Liver (tissue), 9 donors: Measurements from ENCODE around the genes RHOXF2B and XPNPEP2.

DNA sequence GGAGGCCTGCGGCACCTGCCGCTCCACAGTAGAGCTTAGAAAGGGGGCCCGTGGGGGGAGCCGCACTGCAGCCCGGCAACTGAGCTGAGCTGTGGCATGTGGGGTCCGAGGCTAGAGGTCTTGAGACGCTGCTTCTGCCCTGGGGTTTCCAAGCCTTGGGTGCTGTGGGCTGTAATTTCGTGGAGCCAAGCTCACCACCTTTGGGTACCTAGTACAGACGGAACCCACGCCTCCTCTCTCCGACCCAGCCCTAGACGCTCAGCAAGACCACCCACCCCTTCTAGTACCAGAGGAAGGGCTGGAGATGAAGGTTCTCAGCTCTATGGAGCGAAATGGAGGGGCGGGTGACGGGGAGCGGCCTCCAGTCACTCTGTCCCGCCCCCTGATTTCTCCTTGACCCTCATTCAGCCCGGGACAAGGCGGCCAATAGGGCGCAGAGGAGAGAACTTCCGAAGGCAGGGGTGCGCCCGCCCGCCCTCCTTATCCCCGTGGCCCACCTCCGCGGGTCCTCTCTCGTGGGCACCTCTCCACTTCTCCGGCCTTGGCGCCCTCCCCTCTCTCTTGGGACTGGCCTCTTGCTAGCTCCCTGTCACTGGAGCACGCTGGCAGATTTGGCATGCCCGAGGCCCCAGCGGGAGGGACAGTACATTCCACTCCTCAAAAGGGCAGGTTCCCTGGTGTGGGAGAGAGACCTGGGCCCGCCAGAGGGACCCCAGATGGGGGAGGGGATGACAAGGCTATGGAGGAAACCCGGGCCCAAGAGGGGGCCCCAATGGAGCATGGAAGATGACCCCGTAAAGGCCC, 982 bp upstream of the SEPTIN6 start:
- PRO-cap, 5 experiments, result peak in 1 of 5 experiments; most common plus-strand start position 403 of the sequence (in 1); most common minus-strand start position 384 of the sequence (in 1)
- RAMPAGE, long total RNA, 2 experiments, result no peak in any of the 2 experiments
- RRBS, result 50% methylated on average over 5 of the region's 36 CpGs

GRCh38 chrX:119695402-119696071, 2.6 kb upstream of the SEPTIN6 start:
- PRO-cap, 5 experiments, result no peak in any of the 5 experiments
- RAMPAGE, long total RNA, 2 experiments, result no peak in any of the 2 experiments
- RRBS, result 66% methylated on average over 11 of the region's 24 CpGs

GRCh38 chrX:119758653-119759099, 288 bp downstream of the SOWAHD start:
- PRO-cap, 5 experiments, result no peak in any of the 5 experiments
- RAMPAGE, long total RNA, 2 experiments, result no peak in any of the 2 experiments
- RRBS, result 19% methylated on average over 27 of the region's 47 CpGs

DNA sequence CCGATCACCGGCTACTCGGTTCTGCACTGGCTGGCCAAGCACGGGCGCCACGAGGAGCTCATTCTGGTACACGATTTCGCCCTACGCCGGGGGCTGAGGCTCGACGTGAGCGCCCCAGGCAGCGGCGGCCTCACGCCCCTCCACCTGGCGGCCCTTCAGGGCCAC, 594 bp downstream of the SOWAHD start:
- PRO-cap, 5 experiments, result no peak in any of the 5 experiments
- RAMPAGE, long total RNA, 2 experiments, result no peak in any of the 2 experiments
- RRBS, result 51% methylated on average over 7 of the region's 17 CpGs

- PRO-cap, 5 experiments, result no peak in any of the 5 experiments
- RAMPAGE, long total RNA, 2 experiments, result no peak in any of the 2 experiments
Observed at GRCh38 chrX:119876351-119876807, 4.7 kb downstream of the NDUFA1 start.

GRCh38 chrX:120015354-120016157, 61.9 kb downstream of the RHOXF2B start:
- PRO-cap, 5 experiments, result no peak in any of the 5 experiments
- RAMPAGE, long total RNA, 2 experiments, result no peak in any of the 2 experiments
- RRBS, result 38% methylated on average over 14 of the region's 51 CpGs

- PRO-cap, 5 experiments, result no peak in any of the 5 experiments
- RAMPAGE, long total RNA, 2 experiments, result no peak in any of the 2 experiments
- RRBS, result no CpG with 5 or more reads among the region's 11 CpGs
Observed at GRCh38 chrX:120077589-120077880, at the start of gene RHOXF2B. Gene RHOXF2B, minus strand, starts transcription at chrX:120077690.

DNA sequence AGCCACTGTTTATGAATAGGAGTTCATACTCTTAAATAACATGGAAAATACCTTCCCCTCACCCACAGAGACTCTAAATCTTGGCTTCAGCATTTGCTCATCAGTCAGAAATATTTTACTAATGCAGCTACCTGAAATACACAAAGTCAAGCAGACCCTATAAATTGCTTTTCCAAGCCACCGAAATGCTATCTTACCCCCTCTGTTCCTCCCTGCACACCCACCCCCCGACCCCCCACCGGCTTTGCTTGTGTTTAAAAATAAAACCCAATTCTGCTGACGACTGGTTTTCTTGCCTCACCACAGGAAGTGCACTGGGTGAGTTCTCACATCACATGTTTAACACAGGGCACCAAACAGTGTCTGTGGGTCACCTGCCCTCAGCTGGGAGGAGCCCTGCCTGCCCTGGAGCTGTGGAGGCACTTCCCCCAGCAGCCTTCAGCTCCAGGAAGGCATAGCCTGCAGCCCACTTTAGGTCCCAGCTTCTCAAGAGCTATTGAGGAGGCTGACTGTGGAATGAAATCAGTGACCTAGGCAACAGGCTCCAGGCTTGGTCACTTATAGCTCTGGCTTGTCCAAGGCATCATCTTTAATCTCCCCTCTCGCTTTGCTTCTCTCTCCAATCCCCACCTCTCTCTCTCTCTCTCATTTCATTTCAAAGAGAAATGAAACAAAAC, 8.8 kb downstream of the TMEM255A start:
- PRO-cap, 5 experiments, result no peak in any of the 5 experiments
- RAMPAGE, long total RNA, 2 experiments, result no peak in any of the 2 experiments
- RRBS, result no CpG with 5 or more reads among the region's 5 CpGs

DNA sequence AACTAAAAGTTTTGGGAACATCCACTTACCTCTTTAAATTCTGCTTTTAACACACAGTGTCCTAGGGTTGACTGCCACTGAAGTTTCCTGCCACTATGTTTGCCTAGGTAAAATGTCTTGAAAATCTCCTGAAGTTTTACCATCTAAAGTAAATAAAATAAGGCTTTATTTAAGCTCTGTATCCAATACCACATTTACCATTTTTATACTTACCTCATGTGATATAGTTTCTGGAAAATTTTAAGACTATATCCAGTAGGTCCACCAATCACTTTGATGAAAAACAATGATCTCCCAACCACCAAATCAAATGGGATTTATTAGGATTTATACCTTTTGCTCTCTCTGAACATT, 25.0 kb downstream of the CUL4B start:
- PRO-cap, 5 experiments, result no peak in any of the 5 experiments
- RAMPAGE, long total RNA, 2 experiments, result no peak in any of the 2 experiments

DNA sequence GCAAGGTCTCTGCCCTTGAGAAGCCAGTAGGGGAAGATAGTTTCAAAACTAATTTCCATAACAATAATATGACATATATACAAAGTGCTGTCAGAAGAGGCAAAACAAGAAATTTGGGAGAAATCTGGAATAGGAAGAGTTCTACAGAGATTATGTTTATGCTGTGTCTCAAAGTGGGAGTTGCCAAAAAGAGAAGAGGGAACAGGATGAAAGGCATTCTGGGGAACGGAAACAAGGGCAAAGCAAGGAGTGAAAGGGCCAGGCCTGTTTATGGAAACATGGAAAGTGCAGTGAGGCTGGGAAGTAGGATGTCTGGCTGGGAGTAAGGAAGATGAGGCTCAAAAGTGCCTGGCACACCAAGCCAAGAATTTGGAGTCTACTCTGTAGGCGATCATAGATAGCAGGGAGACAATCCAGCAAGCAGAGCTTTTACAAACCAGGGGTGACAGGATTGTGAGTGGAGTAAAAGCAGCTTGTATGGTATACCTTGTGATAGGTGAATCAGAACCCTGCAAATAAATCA, 1.8 kb upstream of the CUL4B start:
- PRO-cap, 5 experiments, result no peak in any of the 5 experiments
- RAMPAGE, long total RNA, 2 experiments, result no peak in any of the 2 experiments
- RRBS, result no CpG with 5 or more reads among the region's 2 CpGs

GRCh38 chrX:123183363-123183723, 735 bp upstream of the GRIA3 start:
- PRO-cap, 5 experiments, result no peak in any of the 5 experiments
- RAMPAGE, long total RNA, 2 experiments, result no peak in any of the 2 experiments
- RRBS, result 21% methylated on average over 7 of the region's 15 CpGs

GRCh38 chrX:123184704-123185079, 614 bp downstream of the GRIA3 start:
- PRO-cap, 5 experiments, result no peak in any of the 5 experiments
- RAMPAGE, long total RNA, 2 experiments, result no peak in any of the 2 experiments
- RRBS, result 15% methylated on average over 3 of the region's 24 CpGs

GRCh38 chrX:124194725-124195371, 137.6 kb upstream of the TEX13D start:
- PRO-cap, 5 experiments, result no peak in any of the 5 experiments
- RAMPAGE, long total RNA, 2 experiments, result no peak in any of the 2 experiments
- RRBS, result no CpG with 5 or more reads among the region's 12 CpGs

- PRO-cap, 5 experiments, result peak in 1 of 5 experiments; most common minus-strand start chrX:124307003 (in 1)
- RAMPAGE, long total RNA, 2 experiments, result no peak in any of the 2 experiments
- RRBS, result no CpG with 5 or more reads among the region's 1 CpG
Observed at GRCh38 chrX:124306715-124307177, 25.7 kb upstream of the TEX13D start.

- PRO-cap, 5 experiments, result no peak in any of the 5 experiments
- RAMPAGE, long total RNA, 2 experiments, result no peak in any of the 2 experiments
- RRBS, result no CpG with 5 or more reads among the region's 3 CpGs
Observed at GRCh38 chrX:124626094-124626380, 279.7 kb downstream of the SH2D1A start.

GRCh38 chrX:129605745-129606262, 49.0 kb downstream of the APLN start:
- PRO-cap, 5 experiments, result no peak in any of the 5 experiments
- RAMPAGE, long total RNA, 2 experiments, result no peak in any of the 2 experiments
- RRBS, result no CpG with 5 or more reads among the region's 15 CpGs

GRCh38 chrX:129666285-129666645, 11.5 kb upstream of the APLN start:
- PRO-cap, 5 experiments, result no peak in any of the 5 experiments
- RAMPAGE, long total RNA, 2 experiments, result no peak in any of the 2 experiments
- RRBS, result no CpG with 5 or more reads among the region's 1 CpG

DNA sequence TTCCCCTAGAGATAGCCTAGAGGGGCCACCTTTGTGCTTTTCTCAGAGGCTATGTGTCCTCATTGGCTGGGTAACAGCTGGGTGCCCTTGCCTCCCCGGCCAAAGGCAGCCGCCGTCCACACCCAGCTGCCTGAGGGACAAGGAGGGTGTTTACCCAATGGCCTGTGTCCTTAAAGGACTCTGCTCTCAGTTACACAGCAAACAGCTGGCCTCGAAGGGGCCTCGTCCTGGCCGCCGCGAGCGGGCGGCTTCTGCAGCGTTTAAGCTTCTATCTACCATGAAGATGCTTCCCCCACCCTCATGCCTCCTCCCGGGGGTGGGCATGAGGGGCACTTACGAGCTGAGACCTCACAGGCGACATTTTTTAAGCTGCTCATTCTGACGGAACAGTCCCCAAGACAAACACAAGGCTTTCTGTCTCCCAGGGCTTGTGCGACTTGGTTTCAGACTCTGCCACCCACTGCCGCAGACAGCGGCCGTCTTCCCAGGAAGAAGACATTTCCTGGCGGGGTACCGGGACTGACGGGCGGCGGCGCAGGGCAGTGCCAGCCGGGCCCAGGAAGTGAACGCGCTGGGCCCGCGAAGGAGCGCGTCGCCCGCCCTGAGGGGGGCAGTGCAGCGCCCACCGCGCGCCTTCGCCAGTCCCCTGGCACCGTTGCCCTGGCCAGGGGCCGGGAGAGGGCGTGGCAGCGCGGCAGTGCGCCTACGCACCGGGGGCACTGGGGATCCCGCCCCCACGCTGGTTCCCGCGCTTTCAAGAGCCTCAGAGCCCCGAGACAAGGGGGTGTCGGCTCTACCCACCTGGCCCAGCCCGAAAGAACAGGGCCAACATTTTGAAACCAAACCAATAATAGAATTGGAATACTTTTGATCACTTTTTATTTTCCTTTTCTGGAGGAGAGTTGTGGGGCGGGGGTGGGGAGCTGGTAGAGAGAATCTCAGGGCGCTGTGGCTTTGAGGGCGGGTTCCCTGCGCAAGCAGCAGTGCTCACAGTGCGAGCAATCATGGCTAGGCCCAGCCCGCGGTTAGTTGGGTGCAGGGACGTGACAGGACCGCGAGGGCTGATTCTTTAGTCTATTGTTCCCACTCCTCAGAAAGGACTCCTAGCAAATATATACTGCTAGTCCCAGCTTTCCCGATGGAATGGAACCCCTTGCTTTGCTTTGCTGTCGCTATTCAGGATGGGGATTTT, 23.4 kb upstream of the APLN start:
- PRO-cap, 5 experiments, result peak in 1 of 5 experiments; most common minus-strand start position 564 of the sequence (in 1)
- RAMPAGE, long total RNA, 2 experiments, result start-site peak on the minus strand in 1 of 2 experiments, centred at position 544 of the sequence, 12 reads per replicate
- RRBS, result 35% methylated on average over 13 of the region's 66 CpGs

DNA sequence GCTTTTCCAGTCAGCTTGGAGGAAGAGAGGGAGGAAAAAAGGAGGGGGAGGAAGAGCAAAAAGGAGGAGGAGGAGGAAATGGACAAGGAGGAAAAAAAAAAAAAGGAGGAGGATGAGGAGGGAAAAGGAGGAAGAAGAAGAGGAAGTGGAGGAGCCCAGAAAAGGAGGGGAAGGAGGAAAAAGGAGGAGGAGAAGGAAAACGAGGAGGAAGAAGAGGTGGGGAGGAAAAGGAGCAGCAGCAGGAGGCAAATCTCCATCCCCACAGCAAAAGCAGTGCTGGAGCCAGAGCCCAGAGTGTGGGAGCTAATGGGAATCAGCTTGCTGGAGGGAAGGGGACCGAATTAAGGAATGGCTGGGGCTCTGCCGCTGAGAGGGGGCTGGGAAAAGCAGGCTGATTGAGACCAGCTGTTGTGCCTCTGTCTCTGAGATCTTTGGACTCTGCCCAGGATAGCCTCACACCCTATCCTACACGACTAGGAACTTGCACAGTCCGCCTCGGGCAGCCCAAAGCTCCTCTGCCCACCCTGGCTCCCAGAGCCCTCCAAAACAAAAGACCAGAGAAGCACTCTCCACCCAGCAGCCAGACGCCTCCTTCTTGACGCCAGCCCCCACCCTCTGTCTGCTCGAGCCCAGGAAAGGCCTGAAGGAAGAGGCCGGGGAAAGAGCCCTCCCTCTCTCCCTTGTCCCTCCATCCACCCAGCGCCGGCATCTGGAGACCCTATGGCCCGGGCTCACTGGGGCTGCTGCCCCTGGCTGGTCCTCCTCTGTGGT, at the start of gene XPNPEP2:
Gene XPNPEP2, plus strand, starts transcription at position 486 of the 771 bp plus-strand sequence.
- PRO-cap, 5 experiments, result peak in 1 of 5 experiments; most common plus-strand start position 488 of the sequence (in 1)
- RAMPAGE, long total RNA, 2 experiments, result start-site peak on the plus strand in 1 of 2 experiments, centred at position 491 of the sequence, 54 reads per replicate
- RRBS, result no CpG with 5 or more reads among the region's 13 CpGs

DNA sequence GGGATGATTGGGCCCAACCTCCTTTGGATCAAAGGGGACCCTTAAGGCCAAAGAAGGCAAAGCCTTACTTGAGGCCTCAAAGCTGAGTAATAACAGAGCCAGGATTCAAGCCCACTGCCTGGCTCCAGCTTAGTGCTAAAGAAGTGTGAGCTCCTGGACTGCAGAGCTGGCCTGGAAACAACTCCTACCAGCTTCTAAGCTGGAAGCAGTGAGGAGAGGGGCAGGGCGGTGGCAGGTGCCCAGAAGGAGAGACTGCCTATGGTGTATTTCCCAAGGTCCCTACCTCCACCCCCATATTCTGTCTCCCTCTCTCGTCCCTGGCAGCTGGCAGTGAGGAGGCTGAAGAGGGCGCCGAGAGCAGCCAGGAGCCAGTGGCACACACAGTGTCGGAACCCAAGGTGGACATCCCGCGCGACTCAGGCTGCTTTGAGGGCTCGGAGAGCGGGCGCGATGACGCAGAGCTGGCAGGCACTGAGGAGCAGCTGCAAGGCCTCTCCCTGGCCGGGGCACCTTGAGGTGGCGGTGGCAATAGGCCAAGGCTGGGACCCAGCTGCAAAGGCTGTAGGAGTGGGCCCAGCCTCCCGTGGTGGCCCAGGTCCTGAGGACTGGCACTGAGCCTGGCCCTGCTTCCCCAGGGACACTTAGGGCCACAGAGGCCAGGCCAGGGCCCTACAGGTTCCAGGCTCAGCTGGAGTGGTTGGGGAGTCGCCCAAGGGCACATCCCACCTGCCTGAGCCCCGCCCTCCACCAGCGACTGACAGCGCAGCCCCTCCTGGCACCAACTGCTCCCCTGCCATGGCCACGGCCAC, 13.8 kb downstream of the SASH3 start:
- PRO-cap, 5 experiments, result no peak in any of the 5 experiments
- RAMPAGE, long total RNA, 2 experiments, result no peak in any of the 2 experiments
- RRBS, result no CpG with 5 or more reads among the region's 21 CpGs